HT1080 (cell line): ENCODE measurements around the gene ZER1.

DNA sequence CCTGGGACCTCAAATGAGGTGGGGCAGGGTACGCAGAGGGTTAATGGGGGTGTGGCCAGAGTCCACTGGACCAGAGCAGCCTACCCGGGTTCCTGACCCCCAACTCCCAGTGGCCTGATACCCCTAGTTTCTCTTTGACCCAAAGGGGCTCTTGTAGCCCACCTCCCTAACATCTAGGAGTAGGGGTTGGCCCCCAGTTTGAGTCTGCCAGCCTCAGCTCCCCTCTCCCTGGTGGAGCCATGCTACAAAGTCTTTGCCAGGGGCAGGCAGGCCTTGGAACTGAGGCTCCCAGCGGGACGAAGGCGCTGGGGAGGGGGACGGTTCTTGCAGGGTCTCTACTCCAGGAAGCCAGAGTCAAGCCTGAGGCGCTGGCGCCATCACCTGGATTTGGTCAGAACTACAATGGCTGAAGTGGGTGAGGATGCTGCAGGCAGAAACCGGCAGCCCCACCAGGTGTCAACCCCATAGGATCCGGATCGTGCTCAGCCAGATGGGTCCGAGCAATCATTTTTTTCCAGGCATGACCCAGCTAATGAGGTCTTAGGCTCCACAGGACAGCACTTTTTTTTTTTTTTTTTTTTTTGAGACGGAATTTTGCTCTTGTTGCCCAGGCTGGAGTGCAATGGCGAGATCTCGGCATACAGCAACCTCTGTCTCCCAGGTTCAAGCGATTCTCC, 8.3 kb upstream of the CERCAM start:
RAMPAGE:
- cytosol, long total RNA = no peak
- long total RNA = no peak
- nucleus, long total RNA = no peak

DNA sequence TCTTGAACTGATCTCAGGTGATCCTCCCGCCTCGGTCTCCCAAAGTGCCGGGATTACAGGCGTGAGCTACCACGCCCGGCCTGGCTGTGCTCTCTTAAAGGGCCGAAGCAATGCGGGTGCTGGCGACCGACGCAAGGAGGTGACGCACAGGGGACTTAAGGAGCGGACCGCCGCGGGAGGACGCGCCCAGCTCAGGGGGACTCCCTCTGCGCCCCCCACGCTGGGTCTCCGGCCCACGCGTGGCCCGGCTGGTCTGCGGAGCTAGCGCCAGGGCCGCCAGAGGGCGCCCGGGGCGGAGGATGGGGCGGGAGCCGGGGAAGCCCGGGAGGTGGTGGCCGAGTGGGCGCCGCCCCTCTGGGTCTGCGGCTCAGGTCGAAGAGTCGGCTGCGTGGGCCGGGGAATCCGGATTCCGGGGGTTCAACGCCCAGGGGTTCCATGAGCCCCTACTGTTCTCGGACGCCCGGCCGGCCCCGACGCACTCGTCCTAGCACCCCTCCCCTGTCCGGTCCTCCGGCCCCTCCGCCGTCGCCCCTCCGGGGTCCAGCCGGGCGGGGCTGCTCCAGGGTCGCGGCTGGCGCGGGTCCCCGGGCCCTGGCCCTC, 470 bp upstream of the CERCAM start:
RAMPAGE:
- cytosol, long total RNA = no peak
- long total RNA = no peak
- nucleus, long total RNA = no peak

DNA sequence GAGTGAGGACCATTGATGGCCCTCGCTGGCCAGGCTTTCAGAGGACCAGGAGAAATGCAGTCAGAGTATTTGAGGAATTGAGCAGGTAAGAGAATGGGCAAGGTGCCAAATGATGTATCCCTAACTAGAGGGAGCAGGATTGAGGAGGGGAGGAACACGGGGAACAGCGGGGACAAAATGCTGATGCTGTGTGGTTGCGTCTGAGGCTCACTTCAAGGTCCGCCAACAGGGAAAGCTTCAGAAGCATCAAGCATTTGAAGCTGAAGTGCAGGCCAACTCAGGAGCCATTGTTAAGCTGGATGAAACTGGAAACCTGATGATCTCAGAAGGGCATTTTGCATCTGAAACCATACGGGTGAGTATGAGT, 16.1 kb downstream of the SPTAN1 start:
RAMPAGE:
- cytosol, long total RNA = no peak
- long total RNA = no peak
- nucleus, long total RNA = no peak

RAMPAGE:
- cytosol, long total RNA = no peak
- long total RNA = no peak
- nucleus, long total RNA = no peak
Measured at GRCh38 chr9:128580847-128581191, 28.4 kb downstream of the SPTAN1 start.

DNA sequence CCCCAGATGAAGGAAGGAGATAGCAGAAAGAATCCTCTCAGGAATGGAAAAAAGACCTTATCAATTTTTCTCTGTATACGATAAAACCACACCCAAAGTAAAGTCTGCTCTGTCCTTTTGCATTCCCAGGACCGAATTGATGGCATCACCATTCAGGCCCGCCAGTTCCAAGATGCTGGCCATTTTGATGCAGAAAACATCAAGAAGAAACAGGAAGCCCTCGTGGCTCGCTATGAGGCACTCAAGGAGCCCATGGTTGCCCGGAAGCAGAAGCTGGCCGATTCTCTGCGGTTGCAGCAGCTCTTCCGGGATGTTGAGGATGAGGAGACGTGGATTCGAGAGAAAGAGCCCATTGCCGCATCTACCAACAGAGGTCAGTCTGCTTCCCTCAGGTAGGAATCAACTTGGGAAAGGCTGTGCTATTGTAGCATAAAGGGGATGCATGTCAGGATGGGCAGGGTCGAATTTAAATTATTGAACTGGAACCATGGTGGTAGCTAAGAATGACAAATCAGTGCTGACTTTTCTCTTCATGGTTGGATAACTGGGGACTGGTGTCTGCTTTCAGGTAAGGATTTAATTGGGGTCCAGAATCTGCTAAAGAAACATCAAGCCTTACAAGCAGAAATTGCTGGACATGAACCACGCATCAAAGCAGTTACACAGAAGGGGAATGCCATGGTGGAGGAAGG, 31.9 kb downstream of the SPTAN1 start:
RAMPAGE:
- cytosol, long total RNA = no peak
- long total RNA = no peak
- nucleus, long total RNA = no peak

GRCh38 chr9:128695788-128696403, 6.4 kb upstream of the PKN3 start:
RAMPAGE:
- cytosol, long total RNA = no peak
- long total RNA = no peak
- nucleus, long total RNA = no peak

DNA sequence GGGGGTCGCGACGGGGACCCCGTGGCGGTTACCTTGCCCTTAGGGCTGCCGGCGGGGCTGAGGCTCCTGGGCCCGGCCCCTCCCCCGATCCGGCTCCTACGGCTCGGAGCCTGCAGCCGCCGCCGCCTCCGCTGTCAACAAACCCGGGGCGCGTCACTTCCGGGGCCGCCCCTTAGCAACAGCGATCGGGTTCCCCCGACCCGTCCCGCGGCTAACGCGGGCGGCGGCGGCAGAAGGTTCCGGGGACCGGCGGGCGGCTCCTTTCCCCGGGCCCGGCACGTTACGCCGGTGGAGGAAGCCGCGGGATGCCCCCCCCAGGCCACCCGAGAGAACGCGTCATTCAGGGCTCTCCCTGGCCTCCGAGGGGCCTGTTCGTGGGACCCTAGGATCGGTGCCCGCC, at the start of gene ZER1:
ZER1 (minus strand) TSS at position 145 of the 400 bp plus-strand sequence.
RAMPAGE:
- cytosol, long total RNA = no peak
- long total RNA = no peak
- nucleus, long total RNA = start-site peak on the minus strand centred at position 135 of the sequence, 42 bp wide, 44 and 25 reads in 2 replicates

RAMPAGE:
- cytosol, long total RNA = no peak
- long total RNA = no peak
- nucleus, long total RNA = no peak
Measured at GRCh38 chr9:128818789-128819671, 730 bp downstream of the ENDOG start.

DNA sequence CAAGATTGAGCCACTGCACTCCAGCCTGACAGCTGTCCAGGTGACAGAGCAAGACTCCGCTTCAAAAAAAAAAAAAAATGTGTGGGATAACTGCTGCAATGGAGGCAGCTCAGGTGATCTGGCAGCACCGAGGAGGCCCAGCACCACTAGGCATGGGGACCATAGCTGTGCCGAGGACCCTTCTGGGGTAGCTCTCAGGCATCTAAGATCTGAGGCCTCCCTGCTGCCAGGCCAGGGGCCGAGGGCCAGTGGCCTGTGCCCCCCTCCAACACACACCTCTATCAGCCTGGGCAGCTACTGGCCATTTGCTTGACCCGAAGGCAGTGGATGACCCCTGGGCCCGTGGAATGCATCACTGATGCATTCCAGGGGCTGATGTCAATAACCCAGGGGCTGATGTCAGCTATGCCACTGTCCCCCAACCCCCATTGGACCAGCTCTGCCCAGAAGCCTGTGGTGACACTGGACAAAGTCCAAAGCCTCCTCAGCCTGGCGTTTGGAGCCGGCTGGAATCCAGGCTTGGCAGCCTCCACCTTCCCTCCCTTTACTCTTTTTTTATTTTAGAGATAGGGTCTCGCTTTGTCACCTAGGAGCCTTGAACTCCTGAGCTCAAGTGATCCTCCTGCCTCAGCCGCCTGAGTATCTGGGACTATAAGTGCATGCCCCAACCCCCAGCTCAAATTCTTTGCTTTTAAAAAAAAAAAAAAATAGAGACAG, 6.0 kb downstream of the KYAT1 start:
RAMPAGE:
- cytosol, long total RNA = no peak
- long total RNA = no peak
- nucleus, long total RNA = no peak

DNA sequence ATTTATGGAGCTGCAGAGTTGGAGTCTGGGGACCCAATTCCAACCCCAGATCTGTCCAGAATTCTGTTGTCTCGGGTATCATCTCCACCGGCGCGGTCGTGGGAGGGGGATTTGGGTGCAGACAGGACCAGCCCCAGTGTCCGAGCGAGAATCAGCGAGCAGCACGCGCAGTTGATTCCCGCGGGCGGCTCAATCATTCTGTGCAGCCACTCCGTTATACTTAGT, 277 bp downstream of the KYAT1 start:
RAMPAGE:
- cytosol, long total RNA = no peak
- long total RNA = no peak
- nucleus, long total RNA = no peak

DNA sequence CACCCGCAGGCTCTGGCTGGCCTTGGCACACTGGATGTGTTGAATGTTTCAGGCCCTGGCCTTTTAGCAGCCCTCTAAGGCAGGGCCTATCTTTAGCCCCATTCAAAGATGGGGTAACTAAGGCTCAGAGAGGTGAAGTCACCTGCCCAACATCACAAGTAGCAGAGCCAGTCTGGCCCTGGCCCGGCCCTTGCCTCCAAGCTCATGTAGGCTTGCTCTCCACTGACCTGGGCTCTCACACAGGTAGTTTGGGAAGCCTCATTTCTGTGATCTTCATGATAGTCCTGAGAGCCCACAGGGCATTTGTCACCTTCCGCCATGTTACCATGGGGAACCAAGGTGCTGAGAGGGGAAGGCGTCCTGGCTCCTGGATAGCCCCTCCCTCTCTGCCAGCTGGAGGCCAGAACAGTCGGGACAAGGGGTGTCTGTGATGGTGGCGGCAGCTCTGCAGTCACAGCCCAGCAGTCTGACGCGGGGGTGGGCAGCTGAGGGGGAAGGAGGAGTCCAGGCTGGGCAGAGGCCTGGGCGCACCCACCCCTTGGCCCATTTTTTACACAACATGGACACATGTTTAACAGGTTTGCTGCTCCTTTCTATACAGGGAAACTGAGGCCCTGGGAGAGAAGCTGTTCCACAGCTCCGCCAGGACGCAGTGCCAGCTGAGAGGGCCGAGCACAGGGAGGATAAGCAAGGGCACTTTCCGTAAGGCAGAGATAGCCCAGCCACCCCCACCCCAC, 16.8 kb downstream of the LRRC8A start:
RAMPAGE:
- cytosol, long total RNA = no peak
- long total RNA = no peak
- nucleus, long total RNA = no peak

GRCh38 chr9:128910989-128912309, 9.3 kb upstream of the PHYHD1 start:
RAMPAGE:
- cytosol, long total RNA = no peak
- long total RNA = no peak
- nucleus, long total RNA = no peak

DNA sequence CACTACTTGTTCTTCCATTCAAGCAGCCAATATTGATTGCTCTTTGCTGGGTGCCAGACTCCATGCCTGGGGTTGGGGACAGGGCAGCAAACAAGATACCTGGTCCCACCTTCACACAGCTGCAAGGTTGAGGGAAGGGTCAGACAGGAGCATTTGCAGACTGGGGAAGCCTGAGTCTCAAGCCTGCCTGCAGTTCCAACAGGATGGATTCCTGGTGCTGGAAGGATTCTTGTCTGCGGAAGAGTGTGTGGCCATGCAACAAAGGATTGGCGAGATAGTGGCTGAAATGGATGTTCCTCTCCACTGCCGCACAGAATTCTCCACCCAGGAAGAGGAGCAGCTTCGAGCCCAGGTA, 6.0 kb downstream of the PHYHD1 start:
RAMPAGE:
- cytosol, long total RNA = no peak
- long total RNA = no peak
- nucleus, long total RNA = no peak

GRCh38 chr9:129037508-129038506, 1.4 kb downstream of the MIGA2 start:
RAMPAGE:
- cytosol, long total RNA = no peak
- long total RNA = no peak
- nucleus, long total RNA = no peak

RAMPAGE:
- cytosol, long total RNA = no peak
- long total RNA = no peak
- nucleus, long total RNA = no peak
Measured at GRCh38 chr9:129109862-129110255, 734 bp downstream of the CRAT start.

RAMPAGE:
- cytosol, long total RNA = no peak
- long total RNA = no peak
- nucleus, long total RNA = no peak
Measured at GRCh38 chr9:129198171-129199332, 20.5 kb upstream of the IER5L start.

GRCh38 chr9:129237092-129237689, 59.1 kb upstream of the IER5L start:
RAMPAGE:
- cytosol, long total RNA = no peak
- long total RNA = no peak
- nucleus, long total RNA = no peak

DNA sequence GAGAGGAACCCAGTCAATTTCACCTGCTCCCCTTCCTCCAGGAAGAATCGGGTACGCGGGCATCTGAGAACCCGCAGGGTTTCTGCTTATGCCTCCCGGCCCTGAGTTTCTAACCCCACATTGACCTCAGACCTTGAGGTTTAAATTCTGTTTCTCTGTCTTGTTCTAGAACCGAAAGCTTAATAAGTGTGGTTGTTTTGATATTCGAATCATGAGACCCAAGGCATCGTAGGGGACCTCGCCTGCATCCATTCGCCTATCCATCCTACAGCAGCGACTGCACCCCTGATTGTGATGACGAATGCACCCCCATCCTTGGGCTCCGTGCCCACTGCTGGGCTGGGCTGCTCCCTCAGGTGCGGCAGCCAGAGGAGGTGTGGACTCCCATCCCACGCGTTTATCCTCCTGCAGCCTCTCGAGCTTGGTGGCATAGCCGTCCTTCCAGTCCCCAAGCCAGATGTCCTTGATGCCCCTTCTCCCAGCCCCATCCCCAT, 80.8 kb upstream of the IER5L start:
RAMPAGE:
- cytosol, long total RNA = no peak
- long total RNA = no peak
- nucleus, long total RNA = no peak

DNA sequence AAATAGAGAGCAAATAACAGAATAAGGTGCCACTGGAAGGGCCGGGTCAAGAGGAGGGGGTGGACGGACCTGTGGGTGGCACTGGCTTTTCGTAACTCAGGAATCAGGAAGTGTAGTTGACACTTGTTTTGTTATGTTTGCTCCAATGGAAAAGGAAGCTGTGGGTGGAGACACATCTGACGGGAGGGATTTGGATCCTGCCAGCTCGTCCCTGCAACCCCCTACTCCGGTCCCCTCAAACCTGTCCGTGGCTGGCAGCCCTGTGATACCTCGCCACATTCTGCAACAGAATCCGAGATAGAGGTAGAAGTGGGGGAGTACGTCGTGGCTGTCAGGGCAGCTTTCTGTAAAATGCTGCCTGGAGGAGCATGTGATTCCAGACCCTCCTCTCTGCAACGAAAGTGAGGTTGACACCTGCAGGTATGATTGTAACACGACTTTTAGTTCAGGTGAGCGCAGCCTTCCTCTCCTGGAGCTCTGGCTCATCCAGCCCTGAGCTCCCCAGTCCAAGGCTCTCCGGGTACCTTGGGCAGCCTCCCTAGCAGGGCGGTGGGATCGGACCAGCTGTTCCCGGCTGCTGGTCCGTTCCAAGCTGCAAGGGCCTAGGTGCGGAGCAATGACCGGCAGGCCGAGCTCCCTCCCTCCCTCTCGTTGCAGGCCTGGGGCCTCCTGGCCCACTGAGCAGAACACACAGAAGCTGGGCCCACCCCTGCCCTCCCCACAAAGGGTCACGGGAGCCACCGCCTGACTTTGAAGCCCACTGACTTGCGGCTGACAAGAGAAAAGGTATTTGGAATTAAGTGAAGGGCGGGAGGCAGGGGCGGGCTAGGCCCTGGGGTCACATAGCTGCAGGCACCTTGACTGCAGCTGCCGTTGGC, 104.5 kb upstream of the IER5L start:
RAMPAGE:
- cytosol, long total RNA = no peak
- long total RNA = no peak
- nucleus, long total RNA = no peak

GRCh38 chr9:129321140-129321946, 143.3 kb upstream of the IER5L start:
RAMPAGE:
- cytosol, long total RNA = no peak
- long total RNA = no peak
- nucleus, long total RNA = no peak